Islet of Langerhans (tissue), 1 donor: ENCODE results near the gene NUDT3.

GRCh38 chr6:34237829-34238437 is 1.3 kb downstream of the HMGA1 start:
- RRBS = 9% methylated on average over 24 of the region's 53 CpGs

DNA sequence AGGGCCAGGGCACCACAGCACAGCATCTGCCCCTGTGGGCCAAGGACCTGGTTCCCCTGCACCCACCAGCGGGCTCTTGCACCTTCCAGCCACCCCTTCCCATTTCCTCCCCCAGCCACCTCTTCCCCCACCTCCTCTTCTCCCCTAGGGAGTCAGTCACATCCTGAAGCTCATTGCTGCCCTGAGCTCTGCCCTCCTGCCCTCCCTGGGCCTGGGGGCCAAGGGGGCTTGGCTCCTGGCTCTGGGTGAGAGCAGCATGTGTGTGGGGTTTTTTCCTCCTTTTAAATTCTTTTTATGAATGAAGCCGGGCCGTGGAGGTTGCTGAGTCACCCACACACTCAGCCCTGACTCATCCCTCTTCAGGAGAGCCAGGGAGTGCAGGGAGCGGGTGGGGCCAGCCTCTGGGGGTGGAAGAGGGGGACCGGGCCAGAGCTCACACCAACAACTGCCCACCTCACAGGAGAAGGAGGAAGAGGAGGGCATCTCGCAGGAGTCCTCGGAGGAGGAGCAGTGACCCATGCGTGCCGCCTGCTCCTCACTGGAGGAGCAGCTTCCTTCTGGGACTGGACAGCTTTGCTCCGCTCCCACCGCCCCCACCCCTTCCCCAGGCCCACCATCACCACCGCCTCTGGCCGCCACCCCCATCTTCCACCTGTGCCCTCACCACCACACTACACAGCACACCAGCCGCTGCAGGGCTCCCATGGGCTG is 4.3 kb downstream of the SMIM29 start:
- RRBS = no CpG with 5 or more reads among the region's 14 CpGs

DNA sequence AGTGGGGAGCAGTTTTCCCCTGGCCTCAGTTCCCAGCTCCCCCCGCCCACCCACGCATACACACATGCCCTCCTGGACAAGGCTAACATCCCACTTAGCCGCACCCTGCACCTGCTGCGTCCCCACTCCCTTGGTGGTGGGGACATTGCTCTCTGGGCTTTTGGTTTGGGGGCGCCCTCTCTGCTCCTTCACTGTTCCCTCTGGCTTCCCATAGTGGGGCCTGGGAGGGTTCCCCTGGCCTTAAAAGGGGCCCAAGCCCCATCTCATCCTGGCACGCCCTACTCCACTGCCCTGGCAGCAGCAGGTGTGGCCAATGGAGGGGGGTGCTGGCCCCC is 3.8 kb downstream of the SMIM29 start:
- RRBS = no CpG with 5 or more reads among the region's 6 CpGs

- RRBS = no CpG with 5 or more reads among the region's 13 CpGs
Observed at GRCh38 chr6:34245417-34246258, 3.2 kb downstream of the SMIM29 start.

GRCh38 chr6:34277311-34277760 is 28.5 kb upstream of the SMIM29 start:
- RRBS = no CpG with 5 or more reads among the region's 5 CpGs

DNA sequence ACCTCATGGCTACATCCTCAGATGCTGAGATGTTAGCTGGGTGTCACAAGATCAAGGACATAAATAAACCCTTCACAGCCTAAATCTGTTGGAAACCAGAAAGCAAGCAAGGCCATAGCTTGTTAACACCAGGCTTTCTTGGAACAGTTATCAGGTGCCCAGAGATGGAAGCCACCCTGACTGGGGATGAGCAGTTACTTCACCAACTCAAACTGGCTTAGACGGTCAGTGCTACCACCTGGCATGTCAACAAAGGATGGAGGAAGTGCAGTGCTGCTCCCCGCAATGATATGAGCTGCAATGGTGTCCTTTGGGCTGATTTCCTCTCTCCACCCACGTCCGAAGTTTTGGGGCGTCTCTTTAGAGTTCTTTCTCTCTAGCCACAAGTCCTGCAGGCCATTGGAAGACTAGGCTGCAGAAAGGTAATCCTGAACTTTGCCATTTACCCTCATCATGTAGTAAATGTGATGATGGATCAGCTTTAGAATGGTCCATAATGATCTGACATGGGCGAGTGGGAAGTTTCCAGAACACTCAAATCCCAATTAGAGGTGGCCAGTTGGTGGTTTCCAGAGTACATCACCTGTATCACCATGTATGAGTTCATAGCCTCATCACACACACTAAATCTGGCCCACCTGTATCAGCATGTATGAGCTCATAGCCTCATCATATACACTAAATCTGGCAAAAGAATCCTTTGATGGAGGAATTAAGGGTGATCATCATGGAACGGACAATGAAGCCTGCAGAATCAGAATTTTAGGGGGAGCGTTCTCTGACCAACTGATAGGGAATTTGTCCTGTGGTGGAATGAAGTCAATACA is 29.2 kb upstream of the SMIM29 start:
- RRBS = no CpG with 5 or more reads among the region's 8 CpGs

GRCh38 chr6:34284222-34285245 is 35.7 kb upstream of the SMIM29 start:
- RRBS = no CpG with 5 or more reads among the region's 5 CpGs

DNA sequence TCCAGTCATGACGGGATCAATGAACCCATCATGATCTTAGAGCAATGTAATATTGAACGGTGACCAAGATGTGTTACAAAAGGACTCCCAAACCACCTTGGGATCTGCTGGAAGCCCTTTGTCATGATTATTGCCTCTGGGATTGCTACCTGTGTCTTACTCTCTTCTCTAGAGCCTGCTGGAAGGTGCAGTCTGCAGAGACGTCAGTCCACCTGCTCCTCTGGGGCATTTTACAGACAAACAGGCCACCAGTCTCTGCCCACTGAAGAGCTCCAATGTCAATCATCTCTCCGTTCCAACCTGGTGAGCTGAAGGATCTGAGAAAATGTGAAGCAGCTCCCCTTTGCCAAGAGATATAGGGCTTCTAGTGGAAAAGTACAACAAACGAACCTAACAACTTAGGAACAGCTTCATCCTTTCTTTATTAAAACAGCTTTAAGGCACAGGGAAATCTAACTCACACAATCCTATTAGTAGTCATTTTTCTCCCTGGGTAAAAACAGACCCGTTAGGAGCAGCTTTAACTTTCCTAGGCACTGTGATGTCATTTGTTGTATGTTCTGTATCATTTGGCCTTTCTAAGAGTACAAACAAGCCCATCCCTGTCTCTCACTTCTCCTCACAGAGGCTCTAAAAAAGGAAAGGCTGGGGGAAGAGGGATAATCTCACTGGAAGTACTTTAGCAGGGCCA is 8.4 kb downstream of the NUDT3 start:
- RRBS = no CpG with 5 or more reads among the region's 6 CpGs

DNA sequence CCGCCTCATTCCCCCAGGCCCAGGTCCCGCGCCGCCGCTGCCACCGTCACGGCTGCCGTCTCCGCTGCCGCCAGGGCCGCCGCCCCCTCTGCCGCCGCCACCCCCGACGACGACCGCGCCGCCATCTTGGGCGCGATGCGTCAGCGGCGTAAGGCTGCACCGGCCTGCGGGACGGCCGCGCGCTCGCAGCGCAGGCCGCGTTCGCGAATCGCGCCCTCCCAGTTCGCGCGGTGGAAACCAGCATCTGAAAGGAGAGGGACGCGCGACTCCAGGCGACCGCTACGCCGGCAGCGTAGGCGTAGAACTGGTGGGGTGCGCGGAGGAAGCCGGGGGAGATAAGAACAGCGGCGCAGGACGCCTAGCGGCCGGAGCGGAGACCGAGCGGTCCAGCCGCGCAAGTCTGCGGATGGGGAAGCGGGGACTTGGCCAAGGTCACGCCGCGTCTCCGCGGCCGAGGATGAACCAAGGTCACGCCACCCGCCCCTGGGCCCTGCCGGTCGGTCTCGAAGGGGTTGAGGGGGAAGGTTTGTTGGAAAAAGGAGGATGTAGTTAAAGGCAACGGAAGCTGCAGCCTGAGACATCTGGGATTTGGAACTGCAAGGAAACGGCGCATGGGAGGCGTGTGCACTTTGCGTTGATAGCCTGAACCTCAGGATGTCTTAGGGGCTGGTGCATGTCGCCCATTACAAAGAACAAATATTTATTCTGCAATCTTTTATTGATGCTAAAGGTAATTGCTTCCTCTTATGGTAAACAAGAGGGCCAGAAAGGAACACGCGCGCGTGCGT is at the start of gene NUDT3:
NUDT3 (minus strand) TSS at position 150 of the 788 bp plus-strand sequence.
- RRBS = 4% methylated on average over 9 of the region's 88 CpGs

- RRBS = 83% methylated on average over 3 of the region's 7 CpGs
Observed at GRCh38 chr6:34393577-34394076, 1.2 kb upstream of the NUDT3 start.

GRCh38 chr6:34412010-34412469 is 13.8 kb downstream of the RPS10 start:
- RRBS = 85% methylated on average over 3 of the region's 5 CpGs

- RRBS = no CpG with 5 or more reads among the region's 13 CpGs
Observed at GRCh38 chr6:34416739-34417668, 8.9 kb downstream of the RPS10 start.

- RRBS = 30% methylated on average over 5 of the region's 38 CpGs
Observed at GRCh38 chr6:34424872-34425942, 662 bp downstream of the RPS10 start.

- RRBS = no CpG with 5 or more reads among the region's 6 CpGs
Observed at GRCh38 chr6:34485232-34485583, 19.3 kb downstream of the PACSIN1 start.

DNA sequence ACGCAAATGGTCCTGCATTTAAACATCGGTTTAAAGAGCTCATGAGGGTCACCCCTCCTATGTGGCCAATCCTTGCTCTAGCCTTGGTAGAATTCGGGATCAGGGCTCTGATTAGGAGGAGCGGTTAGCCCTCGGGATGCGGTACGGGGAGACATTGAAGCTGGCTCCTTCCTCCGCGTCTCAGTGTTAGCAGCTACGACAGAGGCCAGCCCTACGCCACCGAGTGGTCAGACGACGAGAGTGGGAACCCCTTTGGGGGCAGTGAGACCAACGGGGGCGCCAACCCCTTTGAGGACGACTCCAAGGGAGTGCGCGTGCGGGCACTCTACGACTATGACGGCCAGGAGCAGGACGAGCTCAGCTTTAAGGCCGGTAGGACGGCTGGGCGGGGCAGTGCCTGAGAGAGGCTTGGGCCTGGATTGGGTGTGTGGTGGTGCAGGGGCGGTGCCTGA is 24.7 kb downstream of the SPDEF start:
- RRBS = no CpG with 5 or more reads among the region's 27 CpGs

- RRBS = 97% methylated on average over 5 of the region's 18 CpGs
Observed at GRCh38 chr6:34539029-34539710, 17.0 kb downstream of the SPDEF start.

DNA sequence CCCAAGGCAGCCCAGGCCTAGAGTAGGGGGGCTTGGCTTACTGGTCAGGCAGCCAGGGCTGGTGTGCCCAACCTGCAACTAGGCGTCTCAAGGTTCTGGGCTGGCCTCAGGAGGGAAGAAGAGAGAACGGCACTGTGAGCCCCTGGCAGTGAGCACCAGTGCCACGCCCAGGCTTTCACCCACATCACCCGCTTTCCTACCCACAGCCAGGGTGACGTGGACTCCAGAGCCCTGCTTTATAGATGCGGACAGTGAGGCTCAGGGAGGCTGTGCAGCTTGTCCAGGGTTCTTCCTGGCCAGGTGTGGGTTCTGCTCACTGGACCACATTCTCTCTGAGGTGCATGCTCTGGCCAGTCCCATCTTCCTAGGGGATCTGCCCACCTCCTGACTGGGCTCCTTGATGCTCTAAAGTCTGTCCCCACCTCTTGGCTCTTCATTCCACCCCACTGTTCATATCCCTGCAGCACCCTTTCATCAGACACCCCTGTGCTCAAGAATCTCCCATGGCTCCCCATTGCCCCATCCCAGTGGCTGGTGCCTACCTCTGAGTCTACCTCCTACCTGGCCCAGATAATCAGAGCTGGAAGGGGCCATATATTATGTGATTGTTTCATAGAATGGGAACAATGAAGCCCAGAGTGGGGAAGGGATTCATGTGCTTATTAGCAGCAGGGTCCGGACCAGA is 8.0 kb downstream of the SPDEF start:
- RRBS = no CpG with 5 or more reads among the region's 7 CpGs

DNA sequence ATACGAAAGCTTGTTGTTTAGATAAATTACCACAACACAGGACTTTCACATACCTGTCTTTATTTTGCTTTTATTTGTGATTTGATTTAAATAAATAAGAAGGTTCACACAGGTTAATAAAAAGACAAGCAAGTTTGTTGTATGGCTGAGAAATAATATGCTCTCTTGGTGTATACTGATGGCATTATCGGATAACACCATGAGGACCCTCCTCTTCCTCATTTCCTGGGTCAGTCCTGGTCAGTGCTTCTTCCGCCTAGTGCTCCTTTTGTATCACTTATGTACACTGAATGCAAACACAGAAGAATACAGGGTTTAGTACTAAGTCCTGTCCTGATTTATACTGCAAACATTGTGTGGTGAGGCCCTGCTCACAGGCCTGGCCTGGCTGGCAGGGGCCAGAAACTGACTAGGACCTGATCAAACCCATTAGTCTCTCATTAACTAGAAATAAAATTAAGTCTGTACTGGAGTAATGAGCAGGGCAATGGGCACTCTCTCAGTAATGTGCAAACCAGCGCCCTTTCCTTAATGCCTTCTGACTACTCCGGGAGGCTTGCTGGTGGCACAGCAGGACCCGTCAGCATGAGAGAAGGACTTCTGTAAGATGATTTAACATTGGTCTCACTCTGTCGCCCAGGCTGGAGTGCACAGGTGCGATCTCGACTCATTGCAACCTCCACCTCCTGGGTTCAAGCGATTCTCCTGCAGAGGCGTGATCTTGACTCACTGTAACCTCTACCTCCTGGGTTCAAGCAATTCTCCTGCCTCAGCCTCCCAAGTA is 39.7 kb upstream of the SPDEF start:
- RRBS = no CpG with 5 or more reads among the region's 11 CpGs

- RRBS = no CpG with 5 or more reads among the region's 23 CpGs
Observed at GRCh38 chr6:34719432-34720366, 23.1 kb upstream of the ILRUN start.

DNA sequence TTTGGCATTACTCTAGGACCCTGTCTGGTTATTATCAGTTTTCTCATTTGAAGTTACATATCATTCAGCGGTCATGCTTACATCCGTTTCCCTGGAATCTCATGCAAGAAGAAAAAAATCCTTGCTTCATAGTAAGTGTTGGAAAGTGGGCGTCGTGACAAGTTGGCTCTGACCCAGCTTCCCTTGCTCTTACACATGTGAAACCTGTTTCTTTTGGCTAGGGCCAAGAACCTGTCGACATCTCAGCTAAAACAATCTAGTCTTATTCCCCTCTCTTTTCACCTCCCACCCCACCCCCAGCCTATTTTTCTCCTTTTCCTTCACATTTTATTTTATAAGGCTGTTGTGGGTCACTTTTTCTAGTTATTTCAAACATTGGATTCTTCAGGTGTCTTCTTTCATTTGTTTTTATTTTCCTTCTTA is 45.5 kb downstream of the ANKS1A start:
- RRBS = no CpG with 5 or more reads among the region's 5 CpGs